Penis (tissue), 1 donor: ENCODE measurements around the genes MERTK, RGPD8 and CHCHD5.

- PRO-cap, result no peak
Observed at GRCh38 chr2:111049804-111050436, 70.8 kb upstream of the BCL2L11 start.

DNA sequence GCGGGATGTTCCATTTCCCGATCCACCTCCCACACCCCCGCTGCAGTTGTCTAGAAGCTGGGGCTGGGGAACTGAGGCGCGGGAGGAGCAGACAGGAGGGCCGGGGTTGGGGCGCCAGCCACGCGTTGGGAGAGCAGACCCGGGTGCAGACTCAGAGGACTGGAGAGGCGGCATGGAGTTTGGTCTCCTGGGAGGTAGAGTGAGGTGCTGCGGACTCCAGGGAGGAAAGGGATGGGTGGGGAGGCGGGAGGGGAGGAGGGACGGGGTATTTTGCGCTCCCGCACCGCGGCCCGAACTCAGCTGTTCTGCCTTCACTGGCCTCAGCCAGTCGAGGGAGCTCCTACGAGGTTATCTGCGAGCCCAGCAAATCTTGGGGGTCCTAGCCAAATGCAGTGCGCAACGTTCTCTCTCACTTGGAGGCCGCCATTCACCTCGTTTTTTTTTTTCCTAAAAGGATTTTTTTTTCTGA is 1.0 kb upstream of the BCL2L11 start:
- PRO-cap, result no peak

DNA sequence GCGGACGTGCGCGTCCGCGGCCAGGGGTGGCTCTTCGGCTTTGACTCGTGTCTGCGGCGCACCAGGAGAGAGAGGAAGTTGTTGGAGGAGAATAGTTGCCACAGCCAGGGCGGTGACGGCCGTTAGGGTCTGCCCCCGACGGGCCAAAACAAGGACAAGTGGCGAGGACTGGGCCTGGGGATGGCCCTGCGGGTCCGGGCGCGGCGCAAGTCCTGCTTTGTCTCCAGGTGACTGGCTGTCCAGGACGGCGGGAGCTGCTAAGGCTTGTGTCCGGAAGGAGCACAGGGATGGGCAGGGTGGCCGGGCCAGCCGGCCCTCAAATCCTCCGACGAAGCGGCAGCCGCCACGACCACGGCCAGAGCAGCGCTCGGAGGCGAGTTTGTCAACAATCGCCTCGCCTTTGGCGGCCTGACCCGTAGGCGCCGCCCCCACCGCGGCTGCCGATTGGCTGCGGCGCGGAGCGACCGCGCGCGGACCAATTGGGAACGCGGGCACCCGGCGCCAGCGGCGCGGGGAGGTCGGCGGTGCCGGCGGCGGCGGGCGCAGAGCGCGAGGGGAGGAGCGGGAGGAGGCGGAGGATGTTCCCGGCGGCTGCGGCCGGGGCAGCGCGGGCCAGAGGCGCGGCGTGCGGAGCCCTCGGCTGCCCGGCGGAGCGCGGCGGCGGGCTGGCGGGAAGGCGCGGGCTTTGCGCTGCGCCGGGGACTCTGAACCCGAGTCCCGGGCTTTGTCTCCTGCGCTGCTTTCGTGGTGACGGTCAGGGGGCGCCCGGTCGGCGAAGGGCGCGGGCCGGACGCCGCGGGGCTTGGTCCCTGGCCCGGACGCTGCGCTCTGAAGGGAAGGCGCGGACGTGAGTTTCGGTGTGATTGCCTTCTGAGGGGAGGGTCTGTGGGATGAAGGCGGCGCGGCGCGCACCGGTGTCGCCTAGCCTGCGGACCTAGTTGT is 1.6 kb downstream of the BCL2L11 start:
- PRO-cap, result bidirectional peak, plus-strand start at position 545 of the sequence, minus-strand start at position 353 of the sequence; unidirectional peak, plus-strand start at position 757 of the sequence

DNA sequence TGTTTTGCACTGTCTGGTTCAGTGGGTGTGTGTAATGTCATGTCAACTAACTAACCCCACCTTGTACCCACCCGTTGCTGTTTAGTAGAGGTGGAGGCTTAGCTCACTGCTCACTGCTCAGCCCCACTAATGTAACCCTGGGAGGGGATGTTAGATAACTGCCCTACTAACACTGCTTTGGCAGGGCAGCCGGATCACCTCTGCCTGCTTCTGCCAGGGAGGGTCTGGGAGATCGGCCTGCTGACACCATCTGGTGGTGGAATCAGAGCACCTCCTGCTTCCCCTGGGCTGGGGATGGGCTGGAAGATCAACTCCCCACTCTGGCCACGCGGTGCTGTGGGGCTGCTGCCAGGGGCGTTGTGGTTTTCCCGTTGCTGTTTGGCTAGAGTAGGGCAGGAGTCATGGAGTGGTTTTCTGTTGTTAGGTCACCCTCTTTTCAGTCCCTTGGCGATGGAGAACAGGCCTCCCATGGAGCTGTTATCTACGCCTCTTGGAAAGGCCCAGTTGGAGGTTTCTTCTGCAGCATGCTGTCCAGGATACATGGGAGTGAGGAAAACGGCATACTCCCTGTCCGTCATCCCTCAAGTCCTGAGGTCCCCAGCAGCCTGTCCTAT is 15.1 kb downstream of the BCL2L11 start:
- PRO-cap, result no peak

DNA sequence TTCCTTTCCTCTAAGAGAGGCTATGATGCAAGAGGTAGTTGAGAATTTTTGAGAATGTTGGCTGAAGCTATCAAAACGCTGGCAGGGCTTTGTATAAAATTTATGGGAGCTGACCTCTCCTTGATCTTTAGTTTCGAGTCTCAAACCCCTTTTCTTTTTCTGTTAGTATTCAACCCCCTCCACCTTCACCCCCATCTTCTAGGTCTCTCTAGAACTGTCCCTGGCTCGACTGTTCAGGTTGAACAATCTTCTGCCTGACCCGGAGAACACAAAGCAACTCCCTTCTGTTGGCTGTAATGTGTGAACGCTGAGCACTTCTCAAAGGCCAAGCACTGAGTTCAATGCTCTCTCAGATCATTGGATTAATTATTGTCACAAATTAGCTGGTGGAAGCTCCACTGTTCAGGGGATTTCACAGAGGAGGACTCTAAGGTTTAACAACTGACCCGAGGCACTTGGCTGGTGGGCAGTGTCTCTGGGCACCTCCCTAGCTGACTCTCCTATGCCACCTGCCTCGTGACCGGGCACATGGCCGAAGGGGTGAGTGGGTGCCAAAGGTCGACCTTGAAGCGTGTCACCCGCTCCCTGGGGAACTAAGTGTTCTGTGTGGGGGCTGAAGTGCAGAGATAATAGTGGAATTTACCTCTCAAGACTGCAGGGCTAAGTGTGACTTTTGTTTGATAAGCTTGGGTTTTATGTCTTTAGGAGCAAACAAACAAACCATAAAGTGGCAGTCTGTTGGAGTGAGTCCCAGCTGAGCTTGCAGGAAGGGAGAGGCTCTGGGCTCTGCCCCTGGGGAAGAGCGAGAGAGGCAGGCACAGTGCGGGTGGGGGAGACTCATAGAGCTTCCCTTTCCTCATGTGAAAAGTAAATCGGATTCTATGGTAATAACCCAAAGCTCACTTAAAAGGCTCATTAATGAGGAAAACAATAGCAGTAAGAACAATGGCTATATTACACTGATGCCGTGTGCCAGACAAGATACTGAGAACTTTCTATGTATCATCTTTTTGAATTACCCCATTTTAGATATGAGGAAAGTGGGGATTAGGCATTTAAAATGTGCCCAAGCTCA is 64.8 kb downstream of the BCL2L11 start:
- PRO-cap, result no peak

- PRO-cap, result no peak
Observed at GRCh38 chr2:111355443-111355838, 234.7 kb downstream of the BCL2L11 start.

GRCh38 chr2:111697598-111698160 is 186.3 kb downstream of the ANAPC1 start:
- PRO-cap, result no peak

GRCh38 chr2:111898393-111899367 is at the start of gene MERTK:
Gene MERTK (plus strand): TSS chr2:111898607.
- PRO-cap, result bidirectional peak, plus-strand start at chr2:111898614, minus-strand start at chr2:111898310; unidirectional peak, minus-strand start at chr2:111898787

DNA sequence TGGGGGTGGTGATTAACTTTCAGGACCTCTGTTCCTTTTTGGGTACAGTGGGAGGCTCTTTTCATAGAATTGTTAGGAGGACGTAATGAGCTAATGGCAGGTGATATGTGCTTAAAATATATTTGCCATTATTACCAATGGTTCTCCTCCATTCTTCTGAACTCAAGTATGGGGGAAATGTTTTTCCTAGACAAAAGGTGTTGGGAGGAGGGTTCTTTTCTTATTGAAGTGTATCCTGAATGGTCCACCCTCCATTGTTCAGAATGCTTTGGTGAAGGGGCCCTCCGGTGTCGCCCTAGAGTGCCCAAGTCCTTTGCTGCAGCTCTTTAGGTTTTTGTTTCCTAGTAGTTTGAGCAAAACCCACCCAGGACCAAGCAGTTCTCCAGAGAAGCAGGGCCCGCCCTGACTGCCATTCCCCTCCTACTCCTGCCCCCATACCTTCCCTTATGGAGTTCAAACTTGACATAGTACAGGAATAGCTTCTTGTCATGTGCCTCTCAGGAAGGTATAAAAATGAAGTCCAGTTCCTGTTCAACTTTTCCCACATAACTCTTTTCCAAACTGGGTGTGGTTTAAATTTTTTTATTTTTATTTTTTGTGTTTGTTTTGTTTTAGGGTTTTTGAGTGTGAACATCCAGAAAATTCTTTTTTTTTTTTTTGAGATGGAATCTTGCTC is 5.5 kb downstream of the MERTK start:
- PRO-cap, result no peak

DNA sequence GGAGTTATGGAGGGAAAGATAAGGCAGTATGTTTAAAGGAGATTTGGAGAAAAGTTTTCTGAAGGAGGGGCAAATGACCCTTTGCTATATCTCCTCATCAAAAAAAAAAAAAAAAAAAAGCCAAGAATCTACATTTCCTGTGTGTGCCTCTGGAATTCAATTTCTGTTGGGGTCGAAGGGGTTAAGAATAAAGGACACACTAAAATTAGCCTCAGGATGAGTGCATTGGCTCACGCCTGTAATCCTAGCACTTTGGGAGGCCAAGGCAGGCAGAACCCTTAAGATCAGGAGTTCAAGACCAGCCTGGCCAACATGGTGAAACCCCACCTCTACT is 75.5 kb downstream of the MERTK start:
- PRO-cap, result no peak

DNA sequence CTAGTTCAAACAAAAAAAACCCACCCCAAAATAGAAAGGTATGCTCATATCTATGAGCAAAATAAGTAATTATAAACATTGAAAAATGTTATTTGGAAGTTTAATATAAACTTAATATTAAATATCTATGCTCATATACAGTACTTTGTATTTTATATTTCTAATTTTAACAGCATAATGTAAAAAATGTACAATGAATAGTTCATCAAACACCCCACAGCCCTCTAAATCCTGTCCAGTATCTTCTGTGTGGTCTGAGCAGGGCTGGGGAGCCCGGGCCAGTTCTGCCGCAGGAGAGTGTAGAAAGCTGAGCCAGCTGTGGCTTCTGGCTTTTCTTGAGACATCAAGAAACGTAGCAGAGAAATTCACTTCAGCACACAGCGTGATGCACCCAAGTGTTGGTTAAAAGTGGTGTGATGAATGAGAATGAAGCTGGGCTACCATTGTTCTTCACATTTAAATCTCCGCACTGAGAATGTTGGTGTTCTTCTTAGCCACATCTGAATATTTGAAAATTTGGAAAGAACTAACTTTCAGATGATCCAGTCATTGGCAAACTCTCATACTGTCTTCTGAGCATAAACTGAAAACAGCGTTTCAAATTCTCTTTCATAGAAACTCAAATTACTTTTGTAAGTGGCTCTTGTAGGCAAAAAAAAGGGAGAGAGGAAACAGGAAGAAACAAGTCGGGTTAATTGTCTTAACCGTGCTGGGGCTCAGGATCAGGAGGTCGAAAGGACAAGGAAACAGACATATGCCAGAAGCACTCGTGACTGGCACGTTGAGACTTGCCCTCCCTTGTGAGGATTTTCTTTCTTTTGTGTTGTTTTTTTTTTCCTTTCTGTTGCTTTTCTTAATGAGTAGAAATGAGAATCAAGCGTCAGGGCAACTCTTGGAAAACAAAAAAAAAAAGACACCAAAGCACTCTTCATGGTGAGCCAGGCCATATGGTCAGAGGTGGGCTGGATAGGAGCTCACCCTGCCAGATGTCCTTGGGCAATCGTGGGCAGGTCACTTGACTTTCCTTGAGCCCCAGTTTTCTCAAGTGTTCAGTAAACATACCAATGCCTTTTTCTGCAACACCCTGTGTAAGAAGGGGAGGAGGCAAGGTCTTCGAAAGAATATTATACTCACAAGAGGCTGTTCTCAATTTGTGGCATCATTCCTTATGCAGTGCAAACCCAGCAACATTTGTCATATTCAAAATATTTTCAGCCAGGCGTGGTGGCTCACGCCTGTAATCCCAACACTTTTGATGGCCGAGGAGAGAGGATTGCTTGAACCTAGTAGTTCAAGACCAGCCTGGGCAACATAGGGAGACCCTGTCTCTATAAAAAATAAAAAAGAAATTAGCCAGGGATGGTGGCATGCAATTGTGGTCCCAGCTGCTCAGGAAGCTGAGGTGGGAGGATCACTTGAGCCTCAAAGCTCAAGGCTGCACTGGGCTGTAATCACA is 23.2 kb upstream of the TMEM87B start:
- PRO-cap, result no peak

- PRO-cap, result no peak
Observed at GRCh38 chr2:112032865-112033317, 22.2 kb upstream of the TMEM87B start.

- PRO-cap, result no peak
Observed at GRCh38 chr2:112304552-112305030, 29.2 kb downstream of the ZC3H6 start.

GRCh38 chr2:112433049-112433835 is at the start of gene RGPD8:
Gene RGPD8 (minus strand): TSS chr2:112433645.
- PRO-cap, result no peak

DNA sequence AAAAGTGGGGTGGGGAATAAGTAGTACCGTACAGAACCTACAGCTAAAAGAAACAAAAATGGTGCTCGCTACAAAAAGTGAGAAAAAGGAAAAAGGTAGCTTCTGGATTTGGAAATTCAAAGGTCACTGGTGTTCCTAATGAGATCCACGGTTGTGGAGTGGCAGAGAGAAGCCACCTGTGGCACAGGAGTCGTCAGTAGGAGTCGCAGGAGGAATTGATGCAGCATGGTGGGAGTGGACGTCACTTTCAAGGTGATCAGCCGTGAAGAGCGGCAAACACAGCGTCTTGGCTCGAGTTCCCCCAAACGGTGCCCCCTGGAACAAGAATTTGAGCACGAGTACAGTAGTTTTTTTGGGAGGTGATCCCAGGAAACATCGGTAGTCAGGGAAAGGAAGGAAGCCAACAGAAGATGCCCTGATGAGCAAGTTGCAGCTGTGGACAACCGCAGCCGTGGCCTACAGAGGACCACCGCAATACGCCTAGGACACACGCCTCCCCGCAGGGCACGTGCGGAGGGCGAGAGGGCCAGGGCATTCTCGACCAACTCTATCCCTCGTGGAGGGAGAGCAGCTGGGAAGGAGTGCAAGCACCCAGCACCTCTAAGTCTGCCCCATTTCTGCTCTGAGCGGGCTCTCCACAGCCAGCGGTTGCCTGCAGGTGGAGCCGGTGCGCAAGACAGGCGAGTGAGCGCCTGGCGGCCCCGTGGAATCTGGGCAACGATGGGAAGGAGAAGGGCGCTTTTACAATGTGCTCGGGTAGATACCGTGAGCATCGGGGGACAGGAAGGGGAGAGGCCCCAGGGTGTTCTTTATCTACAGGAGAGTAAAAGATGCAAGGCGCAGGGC is 1.2 kb upstream of the TTL start:
- PRO-cap, result unidirectional peak, plus-strand start at position 706 of the sequence

DNA sequence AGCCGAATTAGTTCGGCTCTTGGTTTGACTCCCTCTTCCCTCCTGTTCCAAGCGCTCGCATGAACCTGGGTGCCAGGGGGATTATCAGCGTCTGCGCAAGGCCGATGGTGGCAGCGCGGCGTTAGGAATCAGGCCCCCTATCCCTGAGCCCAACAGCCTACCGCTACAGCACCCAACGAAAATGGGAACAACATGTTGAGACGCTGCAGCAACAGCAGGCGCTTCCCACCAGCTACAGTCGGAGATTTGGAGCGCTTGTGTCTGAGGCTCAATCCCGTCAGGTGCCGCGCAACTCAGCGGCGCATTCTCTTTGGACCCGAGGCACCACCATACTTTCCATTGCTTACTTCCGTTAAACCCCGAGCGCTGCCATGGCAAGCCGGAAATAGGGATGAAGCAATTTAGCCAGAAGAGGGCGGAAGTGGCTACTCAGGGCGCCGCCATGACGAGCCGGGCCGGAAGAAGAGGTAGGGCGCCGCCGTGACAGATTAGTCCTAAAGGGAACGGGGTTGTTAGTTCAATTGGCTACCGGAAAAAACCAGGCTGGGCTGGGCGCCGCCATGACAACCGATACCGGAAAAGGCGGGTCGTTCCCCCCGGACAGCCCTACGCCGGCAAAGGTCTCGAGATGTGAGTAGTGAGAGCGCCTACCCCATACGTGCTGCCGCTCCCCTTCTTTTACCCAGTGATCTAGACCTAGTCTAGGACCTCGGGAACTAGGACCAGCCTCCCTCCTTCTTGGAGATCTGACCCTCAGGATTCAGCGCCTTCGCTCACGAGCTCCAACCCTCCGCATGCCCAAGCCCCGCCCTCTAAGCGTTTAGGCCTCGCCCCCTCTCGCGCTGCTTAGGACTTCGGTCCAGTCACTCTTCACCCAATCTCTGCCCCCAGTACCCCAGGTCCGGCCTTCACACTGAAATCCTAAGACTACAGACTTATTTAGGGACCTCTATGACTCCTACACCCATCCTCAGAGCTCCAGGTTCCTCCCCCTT is at the start of gene CHCHD5:
TSS of gene CHCHD5 (plus strand) at position 590 of the 995 bp plus-strand sequence.
- PRO-cap, result bidirectional peak, plus-strand start at position 443 of the sequence, minus-strand start at position 331 of the sequence; bidirectional peak, plus-strand start at position 617 of the sequence, minus-strand start at position 796 of the sequence

GRCh38 chr2:112606705-112606970 is 22.2 kb downstream of the CHCHD5 start:
- PRO-cap, result no peak

DNA sequence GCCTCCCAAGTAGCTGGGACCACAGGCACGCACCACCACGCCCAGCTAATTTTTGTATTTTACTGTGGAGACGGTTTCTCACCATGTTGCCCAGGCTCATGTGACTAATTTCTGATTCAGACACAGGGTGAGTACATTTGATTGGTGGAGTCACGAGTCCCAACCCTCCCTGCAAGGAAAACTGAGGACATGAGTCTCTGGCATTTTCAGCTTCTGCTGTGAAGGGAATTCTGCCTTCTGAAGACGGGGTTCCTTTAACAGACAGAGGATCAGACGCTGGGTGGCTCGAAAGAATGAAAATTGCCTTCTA is 29.7 kb upstream of the NT5DC4 start:
- PRO-cap, result no peak

- PRO-cap, result no peak
Observed at GRCh38 chr2:112725850-112726390, 5.1 kb downstream of the NT5DC4 start.

DNA sequence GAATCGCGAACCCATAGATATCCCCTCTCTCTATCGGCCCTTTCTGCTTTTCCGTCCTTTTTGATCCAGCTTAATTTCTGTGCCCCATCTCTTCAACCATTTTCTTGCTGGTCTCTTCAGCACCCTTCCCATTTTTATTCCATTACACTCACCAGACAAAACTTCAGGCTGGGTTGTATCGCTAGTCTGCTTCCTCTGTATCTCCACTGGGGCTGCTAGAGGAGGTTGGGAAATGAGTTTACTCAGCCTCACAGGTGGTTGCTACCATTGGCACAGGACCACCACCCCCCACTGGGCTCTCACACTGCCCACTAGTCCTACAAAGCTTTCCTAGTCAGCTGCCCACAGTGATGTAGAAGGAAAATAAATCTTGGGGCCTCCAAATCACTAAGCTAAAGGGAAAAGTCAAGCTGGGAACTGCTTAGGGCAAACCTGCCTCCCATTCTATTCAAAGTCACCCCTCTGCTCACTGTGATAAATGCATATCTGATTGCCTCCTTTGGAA is 12.2 kb upstream of the IL1B start:
- PRO-cap, result no peak